ENCODE measurements around the genes KRTAP26-1, KRTAP20-4 and KRTAP21-3.

DNA sequence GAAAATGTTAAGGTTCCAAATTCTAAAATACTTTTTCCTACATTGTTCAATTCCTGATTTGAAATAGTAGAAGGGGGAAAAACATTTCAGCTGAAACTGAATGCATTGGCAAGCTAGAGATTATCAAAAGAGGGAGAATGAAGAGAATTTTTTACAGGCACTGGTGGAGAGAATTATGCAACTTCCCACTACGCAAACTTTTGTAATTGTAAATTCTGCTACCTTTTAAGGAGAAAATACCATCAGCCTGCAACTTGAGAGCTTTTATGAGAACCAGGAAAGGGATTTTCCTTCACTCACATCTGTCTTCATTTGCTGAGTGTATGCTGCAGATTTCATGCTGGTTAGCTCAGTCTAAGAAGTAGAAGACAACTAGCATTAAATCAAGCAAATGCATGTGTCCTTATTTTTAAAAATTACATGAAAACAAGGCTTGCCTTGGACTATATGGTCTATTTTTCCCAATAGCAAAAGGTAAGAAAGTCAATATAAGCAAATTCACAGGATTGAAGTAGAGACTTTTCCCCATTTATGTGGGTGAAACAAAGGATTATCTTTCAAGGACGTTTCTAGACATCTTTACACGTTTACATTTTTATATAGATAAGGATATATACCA, 43.6 kb downstream of the ADAMTS1 start:
CAGE:
- cytosol, long polyA minus RNA, result no peak
- cytosol, long polyA plus RNA, result no peak
- long polyA plus RNA, result no peak
- nucleus, long polyA minus RNA, result no peak
- nucleus, long polyA plus RNA, result no peak

DNA sequence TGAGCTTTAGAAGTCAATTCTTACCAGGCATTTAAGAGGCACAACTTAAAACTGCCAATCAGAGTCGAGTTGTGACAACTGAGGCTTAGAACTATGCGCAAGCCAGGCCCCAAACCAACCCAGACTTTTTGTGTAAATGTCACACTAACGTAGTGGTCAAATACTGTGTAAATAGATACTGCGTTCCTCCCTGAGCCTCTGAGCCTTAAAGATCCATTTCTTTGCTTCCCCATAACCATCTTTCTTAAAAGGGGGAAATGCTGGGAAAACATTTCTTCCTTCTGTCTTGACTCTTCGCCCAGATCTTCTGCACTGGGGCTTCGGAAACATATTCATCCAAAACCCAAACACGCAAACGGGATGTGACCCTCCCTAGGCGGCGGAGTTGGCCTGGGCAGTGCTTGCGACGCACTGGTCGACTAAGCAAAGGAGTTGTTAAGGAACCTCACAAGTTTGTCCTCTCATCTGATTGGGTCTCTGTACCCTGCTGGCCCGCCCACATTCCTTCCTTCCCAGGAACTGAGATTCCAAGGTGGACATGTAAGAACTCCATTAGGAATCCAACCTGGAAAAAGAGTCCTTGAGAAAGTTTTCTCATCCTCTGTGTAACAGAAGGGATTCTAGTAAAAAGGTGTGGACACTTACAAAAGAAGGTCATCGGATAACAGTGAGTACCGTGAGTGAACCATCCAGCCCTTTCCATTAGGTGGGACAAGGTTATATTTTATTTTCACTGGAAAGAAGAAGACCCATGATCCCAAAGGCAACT, 2.5 kb downstream of the ADAMTS5 start:
CAGE:
- cytosol, long polyA minus RNA, result no peak
- cytosol, long polyA plus RNA, result no peak
- long polyA plus RNA, result no peak
- nucleus, long polyA minus RNA, result no peak
- nucleus, long polyA plus RNA, result no peak

CAGE:
- cytosol, long polyA minus RNA, result no peak
- cytosol, long polyA plus RNA, result no peak
- long polyA plus RNA, result no peak
- nucleus, long polyA minus RNA, result no peak
- nucleus, long polyA plus RNA, result no peak
Observed at GRCh38 chr21:28091419-28091790, 793.8 kb downstream of the N6AMT1 start.

GRCh38 chr21:28745409-28746222, 139.6 kb downstream of the N6AMT1 start:
CAGE:
- cytosol, long polyA minus RNA, result no peak
- cytosol, long polyA plus RNA, result no peak
- long polyA plus RNA, result no peak
- nucleus, long polyA minus RNA, result no peak
- nucleus, long polyA plus RNA, result no peak

CAGE:
- cytosol, long polyA minus RNA, result no peak
- cytosol, long polyA plus RNA, result no peak
- long polyA plus RNA, result no peak
- nucleus, long polyA minus RNA, result no peak
- nucleus, long polyA plus RNA, result no peak
Observed at GRCh38 chr21:28798203-28798659, 86.9 kb downstream of the N6AMT1 start.

CAGE:
- cytosol, long polyA minus RNA, result no peak
- cytosol, long polyA plus RNA, result no peak
- long polyA plus RNA, result no peak
- nucleus, long polyA minus RNA, result no peak
- nucleus, long polyA plus RNA, result no peak
Observed at GRCh38 chr21:28832266-28832612, 52.9 kb downstream of the N6AMT1 start.

CAGE:
- cytosol, long polyA minus RNA, result no peak
- cytosol, long polyA plus RNA, result no peak
- long polyA plus RNA, result no peak
- nucleus, long polyA minus RNA, result no peak
- nucleus, long polyA plus RNA, result no peak
Observed at GRCh38 chr21:28836634-28837002, 48.5 kb downstream of the N6AMT1 start.

CAGE:
- cytosol, long polyA minus RNA, result no peak
- cytosol, long polyA plus RNA, result no peak
- long polyA plus RNA, result no peak
- nucleus, long polyA minus RNA, result no peak
- nucleus, long polyA plus RNA, result no peak
Observed at GRCh38 chr21:29076646-29076866, 3.1 kb upstream of the CCT8 start.

DNA sequence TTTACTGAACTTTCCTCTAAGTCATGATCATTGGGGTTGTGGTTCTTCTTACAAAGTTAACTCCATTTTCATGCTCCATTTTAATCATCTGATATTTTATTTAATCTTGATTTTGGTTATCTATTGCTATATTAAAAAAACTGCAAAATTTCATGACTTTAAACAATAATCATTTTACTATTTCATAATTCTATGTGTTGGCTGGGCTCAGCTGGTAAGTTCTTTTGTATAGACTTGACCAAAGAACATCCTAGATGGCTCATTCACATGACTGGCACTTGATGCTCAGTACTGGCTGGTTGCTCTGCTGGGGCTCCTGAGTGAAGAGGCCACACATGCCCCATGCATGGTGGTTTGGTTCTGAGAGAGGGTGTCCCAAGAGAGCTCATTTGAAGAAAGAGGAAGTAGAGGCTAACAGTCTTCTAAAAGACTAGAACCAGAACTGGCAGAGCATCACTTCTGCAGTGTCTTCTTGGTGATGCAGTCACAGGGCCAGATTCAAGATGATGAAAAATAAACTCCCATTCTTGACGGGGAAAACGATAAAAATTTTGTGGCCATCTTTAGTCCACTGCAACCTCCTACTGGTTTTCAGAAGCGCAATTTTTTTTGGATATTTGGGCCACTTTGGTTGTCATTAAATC, 5.3 kb upstream of the BACH1 start:
CAGE:
- cytosol, long polyA minus RNA, result no peak
- cytosol, long polyA plus RNA, result no peak
- long polyA plus RNA, result no peak
- nucleus, long polyA minus RNA, result no peak
- nucleus, long polyA plus RNA, result no peak

DNA sequence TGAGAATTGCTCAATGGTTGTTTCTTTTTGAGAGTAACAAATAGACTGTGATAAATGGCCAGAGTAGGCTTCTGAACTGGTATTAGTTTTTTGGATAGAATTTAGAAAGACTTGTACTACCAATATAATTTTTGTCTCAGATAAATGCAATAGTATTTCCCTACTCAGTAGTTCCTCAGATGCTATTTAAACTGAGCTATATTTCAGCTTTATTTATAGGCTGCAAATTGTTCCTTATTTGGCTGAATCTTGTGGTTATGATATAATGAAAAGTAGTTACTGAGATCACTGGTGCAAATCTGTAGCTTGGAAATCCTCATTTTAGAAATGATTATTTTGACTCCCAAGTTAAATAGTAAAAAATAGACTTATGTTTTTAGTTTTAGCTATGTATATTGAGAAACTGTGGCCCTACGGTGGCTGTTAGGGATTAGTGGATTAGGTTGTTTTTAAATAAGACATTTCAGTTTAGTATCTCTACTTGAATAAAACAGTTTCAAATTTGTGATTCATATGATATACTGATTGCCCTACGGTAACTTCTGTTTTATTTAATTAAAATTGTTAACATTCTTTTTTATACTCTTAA, 9.3 kb downstream of the BACH1 start:
CAGE:
- cytosol, long polyA minus RNA, result no peak
- cytosol, long polyA plus RNA, result no peak
- long polyA plus RNA, result no peak
- nucleus, long polyA minus RNA, result no peak
- nucleus, long polyA plus RNA, result no peak

CAGE:
- cytosol, long polyA minus RNA, result no peak
- cytosol, long polyA plus RNA, result no peak
- long polyA plus RNA, result no peak
- nucleus, long polyA minus RNA, result start-site peak on the plus strand at chr21:29309890-29310015, 26 reads
- nucleus, long polyA plus RNA, result no peak
Observed at GRCh38 chr21:29309767-29310382, 11.2 kb downstream of the BACH1 start.

DNA sequence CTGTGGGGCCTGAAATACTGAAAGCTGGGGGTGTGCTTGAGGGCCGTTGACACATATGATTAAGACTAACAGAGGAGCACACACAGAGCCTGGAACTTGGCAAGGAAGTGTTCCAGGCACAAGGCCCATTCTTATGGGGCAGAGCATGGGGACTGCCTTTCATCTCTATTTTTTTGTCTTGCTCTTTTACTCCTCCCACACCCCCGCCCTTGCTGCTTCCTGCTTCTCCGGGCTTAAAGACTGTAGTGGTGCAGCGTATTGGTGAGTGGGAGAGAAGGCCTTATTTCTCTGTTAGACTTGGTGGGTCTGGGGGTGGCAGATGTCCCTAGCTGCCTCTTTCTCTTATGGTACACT, 137.5 kb downstream of the BACH1 start:
CAGE:
- cytosol, long polyA minus RNA, result no peak
- cytosol, long polyA plus RNA, result no peak
- long polyA plus RNA, result no peak
- nucleus, long polyA minus RNA, result no peak
- nucleus, long polyA plus RNA, result no peak

GRCh38 chr21:30320301-30320592, at the start of gene KRTAP26-1:
Gene KRTAP26-1, minus strand, starts transcription at chr21:30320315.
CAGE:
- cytosol, long polyA minus RNA, result no peak
- cytosol, long polyA plus RNA, result no peak
- long polyA plus RNA, result no peak
- nucleus, long polyA minus RNA, result no peak
- nucleus, long polyA plus RNA, result no peak

DNA sequence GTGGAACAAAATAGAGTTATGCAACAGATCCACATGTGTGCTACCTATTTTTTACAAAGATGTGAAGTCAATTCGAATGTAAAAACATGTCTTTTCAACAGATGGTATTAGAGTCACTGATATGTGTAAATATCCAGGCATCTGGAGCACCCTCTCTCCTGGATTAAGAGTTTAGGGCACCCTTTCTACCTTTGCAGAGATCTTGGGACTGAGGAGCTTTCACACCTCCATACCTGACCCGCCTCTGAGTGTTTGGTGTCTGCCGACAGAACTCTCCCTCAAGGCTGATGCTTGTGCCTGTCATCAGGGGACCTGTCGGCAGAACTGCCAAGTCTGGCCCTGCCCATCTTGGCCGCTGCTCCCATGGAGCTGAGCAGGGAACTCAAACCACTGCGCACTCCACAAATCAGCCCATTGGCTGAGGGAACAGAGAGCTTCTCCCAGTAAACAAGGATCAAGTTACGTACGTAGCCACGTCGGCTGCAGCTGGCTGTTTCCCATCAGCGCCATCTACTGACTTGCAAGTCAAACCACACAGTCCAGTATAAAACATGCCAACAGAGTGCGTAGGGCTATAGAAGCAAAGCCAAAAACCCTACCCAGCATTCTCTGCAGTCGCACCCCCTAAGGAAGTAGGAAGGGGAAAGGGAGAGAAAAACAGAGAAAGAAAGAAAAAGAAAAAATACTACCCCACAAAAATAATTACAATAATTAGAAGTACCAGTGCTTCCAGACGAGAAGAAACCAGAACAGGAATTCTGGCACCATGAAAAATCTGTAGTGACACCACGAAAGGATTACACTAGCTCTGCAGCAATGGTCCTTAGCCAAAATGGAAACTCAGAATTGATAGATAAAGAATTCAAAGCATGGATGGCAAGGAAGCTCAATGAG, 13.0 kb downstream of the KRTAP13-1 start:
CAGE:
- cytosol, long polyA minus RNA, result no peak
- cytosol, long polyA plus RNA, result no peak
- long polyA plus RNA, result no peak
- nucleus, long polyA minus RNA, result no peak
- nucleus, long polyA plus RNA, result no peak

CAGE:
- cytosol, long polyA minus RNA, result no peak
- cytosol, long polyA plus RNA, result no peak
- long polyA plus RNA, result no peak
- nucleus, long polyA minus RNA, result no peak
- nucleus, long polyA plus RNA, result no peak
Observed at GRCh38 chr21:30620453-30620815, at the start of gene KRTAP20-4. Gene KRTAP20-4, plus strand, starts transcription at chr21:30620627.

CAGE:
- cytosol, long polyA minus RNA, result no peak
- cytosol, long polyA plus RNA, result no peak
- long polyA plus RNA, result no peak
- nucleus, long polyA minus RNA, result no peak
- nucleus, long polyA plus RNA, result no peak
Observed at GRCh38 chr21:30718725-30718985, at the start of gene KRTAP21-3. Gene KRTAP21-3, minus strand, starts transcription at chr21:30718777.

CAGE:
- cytosol, long polyA minus RNA, result no peak
- cytosol, long polyA plus RNA, result no peak
- long polyA plus RNA, result no peak
- nucleus, long polyA minus RNA, result no peak
- nucleus, long polyA plus RNA, result no peak
Observed at GRCh38 chr21:31161096-31161806, 123.0 kb upstream of the KRTAP19-8 start.

DNA sequence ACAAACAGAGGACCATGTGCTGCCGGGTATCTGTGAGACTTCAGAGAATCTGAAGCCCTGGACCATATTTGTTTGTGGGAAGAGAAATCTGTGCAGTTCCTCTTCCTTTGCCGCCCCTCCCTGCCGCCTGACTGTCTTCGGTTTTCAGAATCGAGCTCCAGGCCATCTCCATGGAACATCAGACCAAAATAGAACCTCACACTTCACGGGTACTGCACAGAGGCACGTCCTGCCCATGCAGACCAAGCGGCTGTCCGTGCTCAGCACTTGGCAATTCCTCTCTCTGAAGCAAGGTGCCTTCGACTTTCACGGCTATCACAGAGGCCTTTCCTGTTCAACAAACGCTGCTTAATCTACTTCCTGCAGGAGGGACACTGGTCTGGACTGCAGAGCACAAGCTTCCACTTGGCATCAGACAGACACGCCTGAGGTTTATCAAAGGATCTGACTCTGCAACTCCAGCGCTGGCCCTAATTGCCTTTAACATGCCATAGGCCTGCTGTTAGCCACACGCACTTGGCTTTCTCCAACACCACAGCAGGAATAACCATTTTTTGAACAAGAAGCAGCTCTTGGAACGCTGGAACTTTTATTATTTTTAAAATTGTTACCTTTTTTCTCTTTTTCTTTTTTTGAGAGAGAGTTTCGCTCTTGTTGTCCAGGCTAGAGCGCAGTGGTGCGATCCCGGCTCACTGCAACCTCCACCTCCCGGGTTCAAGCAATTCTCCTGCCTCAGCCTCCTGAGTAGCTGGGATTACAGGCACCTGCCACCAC, 135.9 kb upstream of the KRTAP19-8 start:
CAGE:
- cytosol, long polyA minus RNA, result no peak
- cytosol, long polyA plus RNA, result no peak
- long polyA plus RNA, result no peak
- nucleus, long polyA minus RNA, result no peak
- nucleus, long polyA plus RNA, result no peak

GRCh38 chr21:31182043-31182973, 144.0 kb upstream of the KRTAP19-8 start:
CAGE:
- cytosol, long polyA minus RNA, result no peak
- cytosol, long polyA plus RNA, result no peak
- long polyA plus RNA, result no peak
- nucleus, long polyA minus RNA, result no peak
- nucleus, long polyA plus RNA, result no peak

DNA sequence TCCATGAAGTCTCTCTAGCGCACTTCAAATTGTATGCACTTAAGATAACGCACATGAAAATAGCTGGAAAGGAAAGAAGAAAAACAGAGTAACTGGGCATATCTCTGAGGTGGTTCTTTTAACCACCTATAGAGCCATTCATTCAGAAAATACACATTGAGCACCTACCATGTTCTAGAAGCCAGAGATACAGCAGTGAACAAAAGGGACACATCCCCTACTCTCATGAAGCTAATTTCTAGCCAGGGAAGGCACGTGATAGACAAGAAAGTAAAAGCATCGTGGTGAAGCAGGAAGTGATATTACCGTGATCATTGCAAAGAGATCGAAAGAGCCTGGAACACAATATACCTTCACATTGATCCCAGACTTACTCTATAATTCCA, 76.0 kb downstream of the TIAM1 start:
CAGE:
- cytosol, long polyA minus RNA, result no peak
- cytosol, long polyA plus RNA, result no peak
- long polyA plus RNA, result no peak
- nucleus, long polyA minus RNA, result no peak
- nucleus, long polyA plus RNA, result no peak